ENCODE data around the genes PLD4 and BRF1.

GRCh38 chr14:104864027-104864699, 905 bp upstream of the CEP170B start:
- PRO-cap: no peak

GRCh38 chr14:104924392-104924940, at the start of gene PLD4:
Gene PLD4 (plus strand): TSS chr14:104924879.
- PRO-cap: no peak

DNA sequence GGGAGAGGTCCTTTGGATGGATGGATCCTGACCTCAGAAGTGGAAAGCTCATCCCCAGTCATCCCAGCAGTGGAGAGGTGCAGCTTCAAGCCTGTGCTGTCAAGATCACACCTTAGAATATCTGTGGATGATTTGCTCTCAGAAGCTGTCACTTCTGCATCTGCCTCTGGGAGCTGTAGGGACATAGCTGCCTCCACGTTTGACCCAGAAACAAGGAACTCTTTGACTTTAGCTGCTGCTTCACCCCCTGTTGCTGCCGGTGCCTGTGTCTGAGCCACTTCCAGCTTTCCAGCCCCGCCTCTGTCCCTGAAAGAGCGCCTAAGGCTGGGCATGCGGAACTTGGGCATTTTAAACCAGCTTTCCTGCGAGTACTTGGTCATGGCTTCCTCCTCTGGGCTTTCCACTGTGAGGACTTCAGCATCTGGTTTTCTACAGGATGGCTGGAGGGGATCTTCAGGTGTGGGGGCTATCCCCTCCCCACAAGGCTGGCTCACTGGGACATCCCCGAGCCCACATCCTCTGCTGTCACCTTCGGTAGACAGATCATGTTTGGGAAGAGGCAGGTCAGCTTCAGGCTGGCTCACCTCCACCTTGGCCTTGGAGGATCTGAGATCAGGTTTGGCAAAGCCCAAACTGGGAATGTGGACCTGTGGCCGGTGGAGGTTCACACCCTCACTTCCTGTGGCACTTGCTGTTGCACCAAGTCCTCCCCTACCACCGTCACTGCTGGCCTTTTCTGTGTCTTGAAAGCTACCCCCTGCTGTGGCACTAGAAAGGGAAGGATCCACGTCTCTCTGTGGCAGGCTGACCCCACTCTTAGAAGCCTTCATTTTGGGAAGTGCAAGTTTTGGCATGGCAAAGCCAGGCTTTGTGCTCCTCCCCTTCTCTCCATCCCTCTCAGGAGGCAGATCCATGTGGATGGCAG, 15.1 kb downstream of the PLD4 start:
- PRO-cap: no peak

GRCh38 chr14:104974050-104974383, 4.2 kb downstream of the AHNAK2 start:
- PRO-cap: no peak

DNA sequence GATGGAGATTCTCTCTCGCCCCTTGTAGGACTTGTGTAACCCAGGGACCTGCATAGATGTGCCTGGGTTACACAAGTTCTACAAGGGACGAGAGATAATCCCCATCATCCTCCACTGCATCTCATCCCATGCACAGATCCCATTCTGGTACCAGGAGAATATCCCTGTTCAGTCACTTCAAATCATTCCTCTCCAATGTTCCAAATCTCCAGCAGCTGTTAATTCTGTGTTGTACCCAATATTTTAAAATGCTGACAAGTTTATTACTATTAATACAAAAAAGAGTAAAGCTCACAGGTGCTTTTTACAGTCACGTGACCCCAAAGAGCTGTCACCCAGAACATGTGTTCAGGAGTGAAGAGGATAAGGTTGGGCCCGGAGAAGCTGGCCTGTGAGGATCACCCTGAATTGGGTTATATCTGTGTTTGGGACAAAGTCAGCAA, 2.7 kb downstream of the CDCA4 start:
- PRO-cap: unidirectional peak, minus-strand start at position 221 of the sequence

DNA sequence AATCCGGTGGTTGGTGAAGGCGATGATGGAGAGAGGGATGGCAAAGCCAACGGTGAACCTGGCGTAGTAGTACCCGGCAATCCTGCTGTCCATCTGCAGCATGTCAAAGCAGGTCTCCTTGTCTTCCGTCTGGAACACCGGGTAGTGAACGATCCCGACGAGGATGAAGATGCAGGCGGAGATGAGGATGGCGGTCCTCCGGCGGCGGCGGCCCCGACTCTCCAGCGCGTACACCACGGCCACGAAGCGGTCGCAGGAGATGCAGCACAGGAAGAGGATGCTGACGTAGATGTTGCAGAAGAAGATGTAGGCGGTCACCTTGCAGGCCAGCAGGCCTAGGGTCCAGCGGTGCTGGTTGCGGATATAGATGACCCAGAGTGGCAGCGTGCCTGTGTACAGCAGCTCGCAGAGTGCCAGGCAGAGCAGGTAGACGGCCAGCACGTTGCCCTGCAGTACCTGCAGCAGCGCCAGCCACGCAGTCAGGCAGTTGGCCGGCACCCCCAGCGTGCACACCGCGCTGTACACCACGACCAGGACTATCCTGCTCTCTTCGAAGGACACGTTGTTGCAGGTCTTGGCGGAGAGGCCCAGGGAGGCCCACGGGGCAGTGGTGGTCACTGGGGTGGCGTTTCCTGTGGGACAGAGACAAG, 13.6 kb downstream of the GPR132 start:
- PRO-cap: no peak

DNA sequence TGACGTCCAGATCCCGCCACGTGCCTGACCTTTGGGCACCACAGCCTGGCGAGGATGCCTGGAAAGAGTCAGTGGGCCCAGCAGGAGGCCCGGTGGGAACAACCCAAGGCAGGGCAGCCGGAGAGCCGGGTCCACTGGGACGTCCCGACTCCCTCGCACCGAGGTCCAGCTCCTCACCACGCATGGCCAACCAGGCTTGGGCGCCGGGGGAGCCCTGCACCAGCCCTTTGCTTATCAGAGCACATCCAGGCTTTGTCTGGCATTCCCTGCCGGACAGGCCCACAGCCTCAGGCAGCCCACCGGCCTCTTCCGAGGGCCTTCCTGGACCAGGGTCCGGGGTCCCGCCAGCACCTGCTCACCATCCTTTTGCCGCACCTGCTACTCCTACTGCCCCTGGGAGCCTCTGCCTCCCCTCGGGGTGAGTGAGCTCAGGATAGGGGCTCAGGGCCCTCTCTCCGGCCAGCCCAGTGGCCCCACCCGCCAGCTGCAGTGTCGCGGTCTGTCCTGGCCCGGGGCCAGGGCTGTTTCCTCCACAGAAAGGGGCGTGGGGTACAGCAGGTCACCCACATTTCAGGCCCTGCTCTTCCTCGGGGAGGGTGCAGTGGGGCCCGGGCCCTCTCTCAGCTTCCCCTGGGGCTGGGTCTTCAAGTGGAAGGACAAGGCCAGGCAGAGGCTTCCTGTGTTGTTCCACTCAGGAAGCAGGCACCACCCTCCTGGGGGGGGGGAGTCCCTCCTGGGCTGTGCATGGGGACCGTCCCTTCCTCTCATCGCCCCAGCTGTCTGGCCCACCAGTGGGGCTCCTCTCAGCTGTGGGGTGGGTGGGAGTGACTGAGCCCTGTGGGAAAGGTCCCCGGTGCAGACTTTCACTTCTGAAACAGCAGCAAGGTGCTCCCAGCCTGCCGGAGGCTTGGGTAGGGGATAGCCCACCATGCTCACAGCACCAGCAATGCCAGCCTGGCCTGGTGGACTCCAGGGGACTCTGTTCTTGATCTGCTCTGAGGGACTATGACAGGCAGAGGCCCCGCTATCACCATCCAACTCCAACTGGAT, 3.9 kb downstream of the GPR132 start:
- PRO-cap: no peak

DNA sequence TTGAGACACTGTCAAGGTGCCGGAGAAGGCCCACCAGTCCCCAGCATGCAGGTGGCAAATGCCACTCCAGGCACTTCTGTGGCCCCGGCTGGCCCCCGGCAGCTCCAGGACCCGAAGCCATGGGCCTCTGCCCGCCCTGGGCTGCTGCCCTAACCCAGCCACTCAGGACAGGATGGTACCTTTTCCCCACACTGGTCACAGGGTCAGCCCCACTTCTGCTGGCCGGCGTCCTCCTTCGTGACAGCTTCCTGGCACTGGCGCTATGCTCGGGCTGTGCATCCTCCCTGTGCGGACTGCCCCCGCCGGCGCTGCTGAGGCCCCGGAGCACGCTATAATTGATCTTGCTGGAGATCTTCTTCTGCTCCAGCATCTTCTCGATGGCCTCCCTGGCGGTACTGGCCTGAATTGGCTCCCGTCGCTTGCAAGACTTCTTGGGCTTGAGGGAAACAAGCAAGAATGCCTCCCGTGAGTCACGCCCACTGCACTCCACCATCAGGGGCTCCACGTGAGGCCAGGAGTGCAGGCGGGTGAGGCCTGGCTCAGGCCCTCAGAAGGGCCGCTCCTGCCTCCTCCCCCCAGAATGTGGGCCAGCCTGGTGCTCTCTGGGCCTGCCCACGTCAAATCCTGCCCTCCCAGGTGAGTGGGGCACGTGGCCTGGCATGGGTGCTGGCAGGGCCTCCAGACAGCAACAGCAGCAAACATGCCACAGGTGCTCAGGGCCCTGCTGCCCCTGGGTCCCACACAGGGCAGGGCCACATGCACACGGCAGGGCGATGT, 30.8 kb upstream of the BTBD6 start:
- PRO-cap: no peak

DNA sequence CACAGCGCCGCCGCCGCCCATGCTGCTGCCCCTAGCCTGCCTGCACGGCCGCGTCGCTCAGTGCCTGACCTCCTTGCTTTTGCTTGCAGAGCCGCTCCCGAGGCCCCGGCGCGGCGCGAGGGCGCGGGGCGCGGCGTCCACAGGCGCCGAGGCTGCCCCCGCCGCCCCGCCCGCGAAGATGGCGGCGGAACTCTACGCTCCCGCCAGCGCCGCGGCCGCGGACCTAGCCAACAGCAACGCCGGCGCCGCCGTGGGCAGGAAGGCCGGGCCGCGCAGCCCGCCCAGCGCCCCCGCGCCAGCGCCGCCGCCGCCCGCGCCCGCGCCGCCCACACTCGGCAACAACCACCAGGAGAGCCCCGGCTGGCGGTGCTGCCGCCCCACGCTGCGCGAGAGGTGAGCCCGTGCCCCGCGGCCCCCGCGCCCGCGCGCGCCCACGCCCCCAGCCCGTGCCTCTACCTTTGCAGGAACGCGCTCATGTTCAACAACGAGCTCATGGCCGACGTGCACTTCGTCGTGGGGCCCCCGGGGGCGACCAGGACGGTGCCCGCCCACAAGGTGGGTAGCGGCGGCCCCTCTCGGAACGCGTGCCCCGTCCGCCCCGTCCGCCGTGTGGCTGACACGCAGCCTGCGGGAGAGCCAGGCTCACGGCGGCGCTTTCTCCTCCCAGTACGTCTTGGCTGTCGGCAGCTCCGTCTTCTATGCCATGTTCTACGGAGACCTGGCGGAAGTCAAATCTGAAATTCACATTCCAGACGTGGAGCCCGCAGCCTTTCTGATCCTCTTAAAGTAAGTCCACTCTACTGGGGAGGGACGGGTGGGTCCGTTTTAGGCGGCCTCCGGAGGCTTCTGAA, 585 bp downstream of the BTBD6 start:
- PRO-cap: bidirectional peak, plus-strand start at position 230 of the sequence, minus-strand start at position 196 of the sequence

GRCh38 chr14:105275623-105275915, 25.2 kb downstream of the BRF1 start:
- PRO-cap: no peak

DNA sequence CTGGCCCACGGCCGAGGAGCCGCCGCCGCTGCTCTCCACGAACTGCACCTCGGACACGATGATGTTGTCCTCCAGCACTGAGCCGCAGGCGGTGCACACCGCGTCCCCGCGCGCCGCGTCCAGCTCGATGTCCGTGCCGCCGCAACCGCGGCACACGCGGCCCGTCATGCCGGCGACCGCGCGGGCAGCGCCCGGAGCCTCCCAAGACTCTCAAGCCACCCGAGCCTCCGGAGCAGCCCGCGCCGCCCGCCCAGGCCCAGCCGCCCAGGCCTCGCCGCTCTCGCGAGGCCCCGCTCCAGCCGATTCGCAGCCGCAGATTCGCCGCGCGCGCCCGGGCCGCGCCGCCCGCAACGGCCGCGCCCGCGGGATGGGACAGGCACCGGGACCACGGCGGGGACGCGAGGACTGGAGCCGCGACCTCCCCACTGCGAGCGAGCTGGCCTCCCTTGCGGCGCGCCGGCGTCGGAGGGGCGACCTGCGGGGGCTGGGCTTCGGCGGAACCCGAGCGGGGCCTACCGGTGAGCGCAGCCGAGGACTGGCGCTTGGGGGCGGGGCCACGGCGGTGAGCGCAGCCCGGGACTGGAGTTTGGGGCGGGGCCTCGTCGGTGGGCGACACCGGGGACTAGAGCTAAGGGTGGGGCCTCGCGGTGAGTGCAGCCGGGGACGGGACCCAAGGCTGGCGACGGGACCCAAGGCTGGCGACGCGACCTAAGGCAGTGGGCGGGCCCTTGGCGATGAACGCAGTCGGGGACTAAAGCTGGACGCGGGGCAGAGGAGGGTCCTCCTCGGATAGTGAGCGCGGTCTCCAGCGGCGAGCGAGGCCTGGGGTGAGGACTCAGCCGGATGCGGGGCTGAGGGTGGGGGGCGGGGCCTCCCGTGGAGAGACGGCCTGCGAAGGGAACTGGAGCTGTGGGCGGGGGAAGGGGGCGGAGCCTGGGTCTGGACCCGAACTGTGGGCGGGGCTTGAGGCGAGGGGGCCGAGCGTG, at the start of gene BRF1:
Gene BRF1, minus strand, starts transcription at position 540 of the 986 bp plus-strand sequence.
- PRO-cap: bidirectional peak, plus-strand start at position 313 of the sequence, minus-strand start at position 268 of the sequence; bidirectional peak, plus-strand start at position 650 of the sequence, minus-strand start at position 537 of the sequence; bidirectional peak, plus-strand start outside the sequence, minus-strand start at position 791 of the sequence

DNA sequence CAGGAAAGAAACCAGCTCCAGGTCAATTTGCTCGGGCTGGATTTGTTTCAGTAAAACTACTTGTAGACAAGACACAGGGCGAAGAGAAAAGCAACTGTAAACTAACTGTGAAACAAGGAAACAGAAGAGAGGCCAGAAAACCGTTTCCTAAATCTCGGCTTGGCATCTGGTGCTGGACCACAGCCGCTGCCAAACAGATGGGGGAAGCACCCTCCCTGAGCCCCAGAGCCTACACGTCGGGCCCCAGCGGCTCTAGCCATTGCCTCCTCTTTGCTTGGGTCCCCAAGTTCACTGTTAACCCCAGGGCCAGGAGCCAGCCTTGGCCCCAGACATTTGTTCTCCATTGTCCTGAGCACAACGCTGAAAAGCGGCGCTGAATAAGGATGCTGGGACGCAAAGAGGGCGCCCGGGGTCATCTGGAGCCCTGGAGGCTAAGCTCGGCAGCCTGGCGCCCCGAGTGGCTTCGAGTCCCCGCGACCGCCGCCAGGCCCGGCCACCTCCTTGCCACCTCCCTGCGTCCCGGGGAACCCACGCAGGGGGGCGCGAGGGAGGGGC, 826 bp upstream of the PACS2 start:
- PRO-cap: no peak

GRCh38 chr14:105315087-105315873, 732 bp downstream of the PACS2 start:
- PRO-cap: no peak

DNA sequence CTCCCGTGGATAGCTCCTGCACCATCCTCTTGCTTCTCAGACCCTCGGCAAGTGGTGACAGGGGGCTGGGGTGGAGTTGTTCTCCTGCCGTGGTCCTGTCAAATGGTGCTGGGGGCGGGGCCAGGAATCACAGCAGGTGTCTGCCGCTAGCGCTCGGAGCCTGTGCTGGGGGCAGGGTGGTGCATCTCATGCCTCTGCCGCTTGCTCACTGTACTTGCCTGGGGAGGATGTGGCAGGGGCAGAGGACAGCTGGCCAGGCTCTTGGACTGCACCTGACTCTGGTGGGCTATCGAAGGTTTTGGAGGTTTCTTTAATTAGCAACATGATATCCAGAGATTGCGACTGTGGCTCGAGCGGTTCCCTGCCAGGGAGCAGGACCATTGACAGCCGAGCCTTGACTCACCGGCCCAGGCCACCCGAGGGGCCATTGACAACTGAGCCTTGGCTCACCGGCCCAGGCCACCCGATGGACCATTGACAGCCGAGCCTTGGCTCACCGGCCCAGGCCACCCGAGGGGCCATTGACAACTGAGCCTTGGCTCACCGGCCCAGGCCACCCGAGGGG, 12.9 kb downstream of the PACS2 start:
- PRO-cap: no peak

- PRO-cap: no peak
Observed at GRCh38 chr14:105493344-105493670, 2.3 kb downstream of the TEDC1 start.

- PRO-cap: no peak
Observed at GRCh38 chr14:105503295-105503604, 12.2 kb downstream of the TEDC1 start.

- PRO-cap: no peak
Observed at GRCh38 chr14:105577216-105578084, 51.1 kb downstream of the TMEM121 start.

GRCh38 chr14:105741425-105742238, 215.2 kb downstream of the TMEM121 start:
- PRO-cap: no peak

DNA sequence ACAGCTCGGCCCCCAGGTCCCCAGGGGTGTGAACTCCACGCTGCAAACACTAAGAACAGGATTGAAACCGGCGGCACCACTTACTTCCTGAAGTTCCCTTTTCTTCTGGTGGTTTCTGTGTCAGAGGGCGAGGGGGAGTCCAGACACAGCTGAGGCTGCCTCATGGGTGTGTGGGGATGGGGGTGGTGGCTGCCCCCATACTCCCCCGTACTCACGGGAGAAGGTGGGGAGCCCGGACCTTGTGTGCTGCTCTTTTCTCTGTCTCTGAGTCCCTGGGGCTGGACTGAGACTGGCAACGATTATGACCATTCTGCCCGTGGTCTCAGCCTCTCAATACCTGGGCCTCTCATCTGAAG, 249.2 kb downstream of the TMEM121 start:
- PRO-cap: no peak

DNA sequence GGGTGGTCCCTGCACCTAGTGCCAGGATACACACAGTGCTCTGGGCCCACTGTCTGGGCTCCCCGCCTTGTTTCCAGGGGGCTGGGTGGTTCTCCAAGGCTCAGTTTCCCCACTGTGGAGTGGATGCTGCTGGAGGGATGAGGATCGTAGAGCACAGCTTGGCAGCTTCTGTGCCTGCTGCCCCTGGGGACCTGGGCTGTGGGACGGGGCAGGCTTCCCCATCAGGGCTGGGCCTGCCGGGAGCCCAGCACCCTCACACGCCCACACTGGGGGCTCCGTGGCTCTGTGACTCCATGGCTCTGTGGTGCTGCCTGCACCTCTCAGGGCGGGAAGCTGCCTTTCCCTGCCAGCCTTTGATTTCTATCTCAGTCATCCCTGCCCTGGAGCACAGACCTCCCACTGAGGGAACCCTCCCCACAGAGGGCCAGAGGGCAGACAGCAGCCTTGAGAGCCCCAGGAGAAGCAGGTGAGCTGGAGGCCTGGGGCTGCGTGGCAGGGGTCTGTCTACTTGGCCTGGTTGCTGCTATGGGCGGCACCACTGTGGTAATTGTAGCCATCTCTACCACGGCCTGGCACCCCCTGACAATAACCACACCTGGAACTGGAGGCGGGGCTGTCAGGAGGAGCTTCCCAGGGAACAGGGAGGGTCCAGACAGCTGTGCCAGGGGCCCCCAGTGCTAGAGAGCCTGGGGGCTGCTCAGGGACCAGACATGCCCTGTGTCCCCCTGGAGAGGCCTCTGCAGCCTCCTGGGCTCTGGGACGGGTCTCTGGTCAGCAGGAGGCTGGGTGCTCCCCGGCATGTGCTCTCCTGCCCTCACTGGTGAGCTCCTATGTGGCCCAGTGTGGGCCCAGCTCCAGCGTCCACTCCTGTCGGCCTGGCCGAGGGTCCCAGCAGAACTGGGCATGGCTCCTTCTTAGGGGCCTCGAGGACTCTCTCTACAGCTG, 357.2 kb downstream of the TMEM121 start:
- PRO-cap: no peak

Measured in neural crest cell (in vitro differentiated cells).